Colon Carcinoma Metastatic in the Brain (tissue), 2 donors: ENCODE measurements around the genes XPNPEP3, POLR3H and SREBF2.

- PRO-cap, 2 experiments, result no peak in any of the 2 experiments
These were observed 67.5 kb downstream of the MCHR1 start for GRCh38 chr22:40746720-40747195.

DNA sequence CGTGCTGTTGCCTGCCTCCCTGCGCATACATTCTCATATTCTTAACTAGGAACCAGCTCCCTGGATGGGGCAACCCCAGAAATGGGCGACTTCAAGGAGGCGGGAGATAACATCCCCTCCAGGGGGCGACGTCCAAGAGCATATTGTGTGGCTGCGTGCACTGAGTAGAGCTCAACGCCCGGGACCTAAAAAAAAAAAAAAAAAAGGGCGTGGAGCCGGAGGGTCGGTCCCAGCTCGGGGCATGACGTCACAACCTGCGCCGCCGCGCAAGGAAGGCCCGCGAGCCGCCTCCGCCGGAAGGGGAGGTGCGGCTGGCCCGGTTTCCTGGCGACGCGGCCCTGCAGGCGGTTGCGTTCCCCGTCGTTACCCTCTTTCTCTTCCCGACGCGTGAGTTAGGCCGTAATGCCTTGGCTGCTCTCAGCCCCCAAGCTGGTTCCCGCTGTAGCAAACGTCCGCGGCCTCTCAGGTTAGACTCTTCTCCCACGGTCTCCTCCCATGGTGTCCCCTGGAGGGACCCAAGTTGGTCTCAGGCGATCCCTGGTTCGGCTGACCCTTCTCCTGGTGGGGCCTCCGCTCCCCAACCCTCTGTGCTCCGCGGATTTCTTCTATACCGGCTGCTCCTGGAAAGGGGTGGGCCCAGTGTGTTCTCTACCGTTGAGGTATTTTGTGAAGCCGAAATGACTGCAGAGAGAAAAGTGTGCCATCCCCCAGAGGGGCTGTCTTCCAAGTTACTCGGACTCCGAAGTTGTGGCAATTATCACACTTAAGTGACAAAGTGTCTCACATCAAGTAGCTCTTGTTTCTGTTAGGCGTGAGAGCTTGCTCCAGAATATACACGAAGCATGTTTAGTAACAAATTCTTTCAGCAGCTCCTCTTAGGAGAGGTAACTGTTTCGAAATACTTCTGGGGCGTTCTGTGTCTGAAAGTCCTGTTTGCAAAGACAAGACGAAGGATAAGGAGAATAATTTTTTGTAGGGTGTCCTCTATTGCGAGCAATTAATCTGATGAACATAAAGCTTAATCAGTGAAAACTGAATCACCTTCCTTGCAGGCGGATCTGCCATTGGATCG lies at the start of gene XPNPEP3:
Gene XPNPEP3 (plus strand): TSS at position 369 of the 1,072 bp plus-strand sequence.
- PRO-cap, 2 experiments, result peak in 2 of 2 experiments; most common plus-strand start position 319 of the sequence (in 2); most common minus-strand start position 187 of the sequence (in 2)

DNA sequence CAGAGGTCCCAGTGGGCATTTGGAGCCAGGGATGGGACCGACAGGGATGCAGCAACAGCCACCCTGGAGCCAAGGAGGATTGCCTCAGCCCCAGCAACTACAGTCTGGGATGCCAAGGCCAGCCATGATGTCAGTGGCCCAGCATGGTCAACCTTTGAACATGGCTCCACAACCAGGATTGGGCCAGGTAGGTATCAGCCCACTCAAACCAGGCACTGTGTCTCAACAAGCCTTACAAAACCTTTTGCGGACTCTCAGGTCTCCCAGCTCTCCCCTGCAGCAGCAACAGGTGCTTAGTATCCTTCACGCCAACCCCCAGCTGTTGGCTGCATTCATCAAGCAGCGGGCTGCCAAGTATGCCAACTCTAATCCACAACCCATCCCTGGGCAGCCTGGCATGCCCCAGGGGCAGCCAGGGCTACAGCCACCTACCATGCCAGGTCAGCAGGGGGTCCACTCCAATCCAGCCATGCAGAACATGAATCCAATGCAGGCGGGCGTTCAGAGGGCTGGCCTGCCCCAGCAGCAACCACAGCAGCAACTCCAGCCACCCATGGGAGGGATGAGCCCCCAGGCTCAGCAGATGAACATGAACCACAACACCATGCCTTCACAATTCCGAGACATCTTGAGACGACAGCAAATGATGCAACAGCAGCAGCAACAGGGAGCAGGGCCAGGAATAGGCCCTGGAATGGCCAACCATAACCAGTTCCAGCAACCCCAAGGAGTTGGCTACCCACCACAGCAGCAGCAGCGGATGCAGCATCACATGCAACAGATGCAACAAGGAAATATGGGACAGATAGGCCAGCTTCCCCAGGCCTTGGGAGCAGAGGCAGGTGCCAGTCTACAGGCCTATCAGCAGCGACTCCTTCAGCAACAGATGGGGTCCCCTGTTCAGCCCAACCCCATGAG lies 27.2 kb upstream of the L3MBTL2 start:
- PRO-cap, 2 experiments, result no peak in any of the 2 experiments

DNA sequence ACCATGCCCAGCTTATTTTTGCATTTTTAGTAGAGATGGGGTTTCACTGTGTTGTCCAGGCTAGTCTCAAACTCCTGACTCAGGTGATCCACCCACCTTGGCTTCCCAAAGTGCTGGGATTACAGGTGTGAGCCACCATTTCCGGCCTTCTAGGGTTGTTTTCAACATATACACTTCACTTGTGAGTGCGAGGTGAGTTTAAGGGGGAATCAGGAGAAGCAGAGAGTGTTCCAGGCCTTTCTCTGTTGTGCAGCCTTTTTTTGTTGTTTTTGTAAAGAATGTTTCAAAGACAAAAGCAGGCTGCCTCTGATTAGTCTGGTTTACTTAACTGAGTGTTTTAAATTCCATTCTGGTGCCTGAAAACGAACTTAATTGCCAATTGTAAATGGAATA lies 4.4 kb upstream of the RANGAP1 start:
- PRO-cap, 2 experiments, result no peak in any of the 2 experiments

- PRO-cap, 2 experiments, result no peak in any of the 2 experiments
These were observed 4.4 kb downstream of the ZC3H7B start for GRCh38 chr22:41305529-41306241.

GRCh38 chr22:41415157-41416003 lies 31.2 kb downstream of the TOB2 start:
- PRO-cap, 2 experiments, result no peak in any of the 2 experiments

DNA sequence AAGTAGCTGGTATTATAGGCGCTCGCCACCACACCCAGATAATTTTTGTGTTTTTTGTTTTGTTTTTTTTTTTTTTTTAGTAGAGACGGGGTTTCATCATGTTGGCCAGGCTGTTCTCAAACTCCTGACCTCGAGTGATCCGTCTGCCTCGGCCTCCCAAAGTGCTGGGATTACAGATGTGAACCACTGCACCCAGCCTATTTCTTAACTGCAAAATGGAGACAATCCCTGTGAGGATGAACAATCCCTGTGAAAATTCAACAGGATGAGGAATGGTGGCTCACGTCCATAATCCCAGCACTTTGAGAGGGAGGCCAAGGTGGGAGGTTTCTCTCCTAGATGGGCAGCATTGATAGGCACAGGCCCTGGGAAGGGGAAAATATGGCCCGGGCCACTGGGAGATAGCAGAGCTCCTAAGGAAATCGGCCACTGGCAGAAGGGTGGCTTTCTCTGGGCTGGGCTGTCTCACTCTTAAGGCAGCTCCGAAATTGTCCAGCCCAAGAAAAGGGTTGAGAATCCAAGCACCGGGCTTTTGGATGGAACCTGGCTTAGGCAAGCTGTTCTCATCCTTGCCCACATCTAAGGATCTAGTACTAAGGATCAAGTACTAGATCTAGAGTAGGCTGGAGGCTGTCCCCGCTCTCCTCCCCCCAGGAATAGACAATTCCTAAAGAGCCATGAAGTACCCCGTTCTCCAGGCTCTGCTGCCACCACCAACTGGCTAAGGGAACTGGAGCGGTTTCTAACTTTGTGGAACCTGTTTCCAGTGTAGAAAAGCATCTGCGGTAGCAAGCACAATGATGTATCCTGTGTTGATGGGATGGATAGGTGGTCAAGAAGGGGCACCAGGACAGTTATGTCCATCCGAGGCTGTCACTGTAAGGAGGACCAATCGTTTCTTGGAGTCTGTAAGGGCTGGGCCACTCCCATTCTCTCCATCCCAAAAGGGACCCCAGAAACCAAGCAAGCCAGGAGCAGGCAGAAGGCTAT lies 13.8 kb downstream of the TOB2 start:
- PRO-cap, 2 experiments, result no peak in any of the 2 experiments

GRCh38 chr22:41508633-41509551 lies 35.4 kb downstream of the POLR3H start:
- PRO-cap, 2 experiments, result no peak in any of the 2 experiments

- PRO-cap, 2 experiments, result peak in 2 of 2 experiments; most common minus-strand start chr22:41544448 (in 2)
These were observed at the start of gene POLR3H for GRCh38 chr22:41543906-41545162. TSS of gene POLR3H (minus strand) at chr22:41544470.

DNA sequence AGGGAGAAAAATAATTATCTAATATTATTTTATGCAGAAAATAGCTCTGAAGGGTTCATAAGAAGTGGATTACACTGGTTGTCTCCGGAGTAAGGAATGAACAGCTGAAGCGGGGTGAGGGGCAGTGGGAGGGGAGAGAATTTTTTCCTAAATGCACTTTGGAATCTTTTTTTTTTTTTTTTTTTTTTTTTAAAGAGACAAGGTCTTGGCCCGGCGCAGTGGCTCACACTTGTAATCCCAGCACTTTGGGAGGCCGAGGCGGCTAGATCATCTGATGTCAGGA lies 6.7 kb upstream of the POLR3H start:
- PRO-cap, 2 experiments, result no peak in any of the 2 experiments

DNA sequence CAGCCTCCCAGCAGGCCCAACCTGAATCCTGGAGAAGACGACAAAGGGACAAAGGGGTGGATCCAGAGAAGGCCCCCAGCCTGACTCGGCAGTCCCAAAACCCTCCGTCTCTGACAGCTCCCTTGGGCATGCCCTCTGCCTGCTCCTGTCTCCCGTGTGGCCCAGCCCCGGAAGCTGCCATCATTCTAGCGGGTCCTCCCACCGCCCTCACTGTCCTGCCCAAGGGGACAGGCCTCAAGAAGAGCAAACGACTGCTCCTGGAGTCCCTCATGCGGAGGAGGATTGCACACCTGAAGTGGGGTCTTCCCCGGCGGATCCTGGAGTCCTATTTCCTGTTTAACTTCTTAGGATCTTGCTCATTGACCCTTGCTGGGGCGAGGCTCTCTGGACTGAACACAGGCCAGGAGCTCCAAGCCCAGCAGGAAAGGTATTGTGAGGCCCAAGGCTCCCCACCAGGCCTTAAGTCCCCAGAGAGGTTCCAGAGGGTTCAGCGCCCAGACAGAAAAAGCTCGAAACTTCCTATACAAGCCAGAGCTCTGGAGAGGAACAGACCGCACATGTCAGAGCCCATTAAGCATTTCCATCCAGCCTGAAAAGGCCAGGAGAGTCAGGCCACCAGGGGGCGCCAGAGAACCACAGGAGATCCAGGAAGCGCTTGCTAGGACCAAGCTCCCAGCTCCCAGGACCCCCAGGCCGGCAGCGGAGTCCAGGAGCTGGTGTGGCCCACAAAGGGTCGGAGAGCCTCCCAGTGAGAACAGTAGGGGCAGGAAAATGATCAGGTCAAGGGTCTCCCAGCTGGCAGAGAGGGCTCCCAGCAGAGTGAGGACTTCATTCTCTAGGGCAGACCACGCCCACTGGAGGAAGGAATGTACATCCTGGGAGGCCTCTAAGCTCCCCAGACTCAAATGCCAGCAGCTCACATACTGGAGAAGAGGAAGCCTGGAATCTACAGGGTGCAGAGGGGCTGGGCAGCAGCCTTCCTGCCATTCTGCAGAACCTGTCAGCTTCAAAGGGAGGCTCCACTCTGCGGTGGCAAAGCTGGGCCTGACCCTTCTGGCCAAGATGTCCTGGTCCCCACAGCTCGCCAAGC lies 2.3 kb upstream of the MEI1 start:
- PRO-cap, 2 experiments, result peak in 1 of 2 experiments; most common plus-strand start position 628 of the sequence (in 1); most common minus-strand start position 325 of the sequence (in 1)

- PRO-cap, 2 experiments, result no peak in any of the 2 experiments
These were observed 48.3 kb upstream of the CCDC134 start for GRCh38 chr22:41752020-41752808.

DNA sequence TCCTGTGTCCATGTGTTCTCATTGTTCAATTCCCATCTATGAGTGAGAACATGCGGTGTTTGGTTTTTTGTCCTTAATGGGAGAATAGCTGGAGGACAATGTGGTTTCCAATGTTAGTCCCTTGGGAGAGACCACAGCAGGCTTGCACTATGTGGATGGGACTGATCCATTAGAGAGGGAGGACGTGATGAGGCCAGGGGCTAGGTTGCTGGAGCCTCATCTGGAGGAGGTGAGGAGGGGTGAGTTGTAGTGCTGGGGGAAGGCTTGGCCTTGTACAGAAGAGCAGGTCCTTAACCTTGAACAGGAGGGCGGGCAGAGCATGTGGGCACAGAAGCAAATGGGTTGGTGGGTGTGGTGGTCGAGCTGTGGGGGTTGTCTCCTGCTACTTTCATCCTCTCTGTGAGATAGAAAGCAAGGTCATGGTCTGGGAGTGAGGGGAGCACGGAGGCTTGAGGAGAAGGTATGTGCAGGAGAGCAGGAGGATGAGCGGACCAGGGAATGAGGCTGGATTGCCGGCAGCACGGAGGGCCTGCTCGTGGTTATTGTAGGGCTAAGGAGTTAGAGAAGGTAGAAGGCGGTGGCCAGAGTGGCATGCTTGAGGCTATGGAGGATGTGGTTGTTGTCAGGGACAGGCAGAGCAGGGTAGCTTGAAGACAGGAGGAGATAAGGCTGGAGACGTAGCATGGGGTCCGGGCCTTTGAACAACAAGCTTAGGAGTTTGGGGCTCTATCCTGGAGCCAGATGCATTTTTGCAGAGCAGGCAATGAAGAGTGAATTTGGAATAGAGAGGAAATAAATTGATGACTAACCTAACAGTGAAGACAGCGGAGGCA lies 11.2 kb upstream of the SREBF2 start:
- PRO-cap, 2 experiments, result no peak in any of the 2 experiments

DNA sequence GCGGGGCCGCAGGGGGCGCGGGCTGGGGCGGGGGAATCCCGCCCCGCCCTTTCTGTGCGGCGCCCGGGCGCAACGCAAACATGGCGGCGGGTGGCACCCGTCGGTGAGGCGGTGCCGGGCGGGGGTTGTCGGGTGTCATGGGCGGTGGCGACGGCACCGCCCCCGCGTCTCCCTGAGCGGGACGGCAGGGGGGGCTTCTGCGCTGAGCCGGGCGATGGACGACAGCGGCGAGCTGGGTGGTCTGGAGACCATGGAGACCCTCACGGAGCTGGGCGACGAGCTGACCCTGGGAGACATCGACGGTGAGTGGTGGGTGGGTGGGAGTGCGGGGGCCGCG lies at the start of gene SREBF2:
Gene SREBF2 (plus strand): TSS at position 49 of the 337 bp plus-strand sequence.
- PRO-cap, 2 experiments, result peak in 2 of 2 experiments; most common plus-strand start position 77 of the sequence (in 2)

GRCh38 chr22:41834279-41834698 lies 1.4 kb downstream of the SREBF2 start:
- PRO-cap, 2 experiments, result no peak in any of the 2 experiments

DNA sequence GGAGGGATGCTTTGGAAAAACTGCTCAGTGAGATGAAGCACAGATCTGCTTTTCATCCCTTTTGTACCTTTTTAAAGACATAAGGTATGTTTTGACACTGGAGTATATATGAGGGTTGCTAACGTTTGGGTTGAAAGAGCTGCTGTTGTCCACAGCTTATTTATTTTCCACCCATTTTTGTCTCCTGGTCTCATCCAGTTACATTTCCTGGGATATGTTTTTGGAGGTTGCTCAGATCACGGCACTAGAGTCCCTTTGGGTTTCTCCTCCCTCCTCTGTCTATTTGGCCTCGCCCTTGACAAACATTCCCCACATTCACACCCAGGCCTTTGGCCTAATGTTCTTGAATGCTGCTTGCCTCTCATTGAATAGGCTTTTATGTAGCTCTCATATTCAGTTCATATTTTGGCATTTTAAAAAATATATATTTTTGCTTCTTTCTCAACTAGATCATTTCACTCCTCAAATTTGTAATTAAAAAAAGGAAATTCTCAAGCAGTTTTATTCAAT lies 8.4 kb downstream of the SREBF2 start:
- PRO-cap, 2 experiments, result peak in 1 of 2 experiments; most common minus-strand start position 246 of the sequence (in 1)

DNA sequence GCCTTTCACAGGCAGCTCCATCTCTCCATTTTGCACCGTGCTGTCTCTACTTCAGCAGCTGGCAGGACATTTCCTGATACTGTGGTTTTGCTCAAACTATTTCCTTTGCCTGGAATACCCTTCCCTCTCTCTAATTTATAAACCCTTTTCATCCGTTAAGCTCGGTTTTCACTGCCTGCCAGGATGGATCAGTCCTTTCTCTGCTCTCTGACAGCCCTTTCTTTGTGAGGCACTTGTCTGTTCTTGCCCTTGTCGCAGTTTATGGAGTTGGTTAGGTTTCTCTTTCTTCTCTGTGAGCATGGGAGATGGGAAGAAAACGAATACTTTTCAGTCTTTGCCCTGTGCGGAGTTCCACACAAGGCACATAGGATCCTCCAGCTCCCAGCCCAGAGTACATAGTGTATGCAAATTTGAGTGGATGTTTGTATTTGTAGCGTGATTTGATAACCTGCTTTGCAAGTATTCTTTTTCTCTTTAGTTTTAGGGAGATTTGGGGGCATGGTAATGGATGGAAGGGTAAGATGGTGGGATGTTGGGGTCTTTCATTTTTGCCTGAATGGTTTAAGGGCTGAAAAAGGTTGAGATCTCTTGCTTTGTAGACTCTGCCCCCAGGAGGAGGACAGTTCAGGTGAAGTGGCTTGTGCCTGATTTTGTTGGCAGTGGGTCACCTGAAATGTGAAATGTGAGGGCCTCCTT lies 13.9 kb downstream of the SREBF2 start:
- PRO-cap, 2 experiments, result no peak in any of the 2 experiments

DNA sequence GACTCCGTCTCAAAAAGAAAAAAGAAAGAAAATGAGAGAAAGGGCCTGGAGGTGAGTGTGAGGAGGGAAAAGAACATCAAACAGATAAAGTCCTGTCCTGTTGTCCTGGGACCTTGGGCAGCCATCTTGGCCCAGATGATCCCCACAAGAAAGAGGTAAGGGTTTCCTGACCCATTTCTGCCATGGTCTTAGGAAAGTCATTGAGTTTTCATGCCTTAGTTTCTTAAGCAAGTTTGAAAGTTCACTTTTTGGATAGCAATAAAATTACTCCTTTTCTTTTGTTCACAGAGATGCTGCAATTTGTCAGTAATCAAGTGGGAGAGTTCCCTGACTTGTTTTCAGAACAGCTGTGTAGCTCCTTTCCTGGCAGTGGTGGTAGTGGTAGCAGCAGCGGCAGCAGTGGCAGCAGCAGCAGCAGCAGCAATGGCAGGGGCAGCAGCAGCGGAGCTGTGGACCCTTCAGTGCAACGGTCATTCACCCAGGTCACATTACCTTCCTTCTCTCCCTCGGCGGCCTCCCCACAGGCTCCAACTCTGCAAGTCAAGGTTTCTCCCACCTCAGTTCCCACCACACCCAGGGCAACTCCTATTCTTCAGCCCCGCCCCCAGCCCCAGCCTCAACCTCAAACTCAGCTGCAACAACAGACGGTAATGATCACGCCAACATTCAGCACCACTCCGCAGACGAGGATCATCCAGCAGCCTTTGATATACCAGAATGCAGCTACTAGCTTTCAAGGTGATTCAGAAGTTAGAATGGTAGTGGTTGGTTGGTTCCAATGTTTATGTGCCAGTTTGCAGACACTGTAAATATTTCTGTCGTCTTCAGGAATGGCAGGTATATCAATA lies 33.9 kb downstream of the SREBF2 start:
- PRO-cap, 2 experiments, result no peak in any of the 2 experiments

DNA sequence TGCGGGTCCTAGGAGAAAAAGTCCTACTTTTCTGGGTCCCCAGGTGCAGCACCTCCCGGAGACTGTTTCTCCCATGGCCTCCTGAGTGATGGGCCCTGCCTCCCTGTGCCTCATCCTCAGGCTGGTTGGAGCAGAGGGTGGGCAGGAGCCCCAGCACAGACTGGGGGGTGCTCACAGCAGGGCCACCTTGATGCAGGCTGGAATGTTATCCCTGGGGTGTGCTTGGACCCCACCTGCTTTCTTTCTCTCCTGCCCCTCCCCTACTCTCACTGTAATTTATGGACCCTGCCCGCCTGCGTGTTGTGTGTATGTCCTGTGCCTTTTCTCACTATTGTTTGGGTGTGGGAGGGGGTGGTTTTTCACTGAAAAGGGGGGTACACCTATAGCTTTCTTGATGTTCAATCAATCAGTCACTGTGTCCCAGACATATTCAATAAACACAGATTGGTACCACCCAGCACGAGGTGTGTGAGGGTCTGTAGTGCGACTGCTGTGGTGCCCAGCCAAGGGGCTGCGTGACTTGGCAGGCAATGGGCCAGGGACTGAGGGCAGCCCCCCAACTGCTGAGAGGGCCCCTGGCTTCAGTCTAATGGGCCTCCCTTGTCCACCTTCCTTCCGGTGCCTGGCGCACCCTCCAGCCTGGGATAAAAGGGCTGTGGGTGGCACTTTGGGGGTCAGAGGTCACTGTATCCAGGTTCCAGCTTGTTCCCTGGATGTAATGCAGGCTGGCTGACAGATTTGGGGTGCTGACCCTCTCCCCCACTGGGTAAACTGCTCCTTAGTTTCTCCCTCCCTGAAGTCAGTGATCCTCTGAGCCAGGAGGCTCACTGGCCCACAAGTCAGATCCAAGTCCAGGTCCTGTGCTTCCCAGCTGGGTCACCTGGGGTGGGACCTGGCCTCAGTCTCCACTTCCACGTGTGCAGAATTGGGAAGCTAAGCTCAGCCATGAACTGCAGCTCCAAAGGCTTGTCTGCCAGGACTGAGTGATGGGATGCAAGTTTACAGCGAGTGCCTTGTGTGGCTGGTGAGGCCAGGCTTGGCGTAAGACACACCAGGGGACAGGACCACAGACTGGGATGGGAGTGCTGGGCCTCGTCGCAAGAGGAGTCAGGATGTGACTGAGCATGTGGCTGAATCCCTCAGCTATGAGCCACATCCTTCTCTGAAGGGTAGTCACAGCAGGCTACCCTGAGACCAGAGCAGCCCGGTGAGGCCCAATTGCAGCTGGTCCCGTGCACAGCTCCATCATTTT lies 7.6 kb downstream of the SHISA8 start:
- PRO-cap, 2 experiments, result no peak in any of the 2 experiments

DNA sequence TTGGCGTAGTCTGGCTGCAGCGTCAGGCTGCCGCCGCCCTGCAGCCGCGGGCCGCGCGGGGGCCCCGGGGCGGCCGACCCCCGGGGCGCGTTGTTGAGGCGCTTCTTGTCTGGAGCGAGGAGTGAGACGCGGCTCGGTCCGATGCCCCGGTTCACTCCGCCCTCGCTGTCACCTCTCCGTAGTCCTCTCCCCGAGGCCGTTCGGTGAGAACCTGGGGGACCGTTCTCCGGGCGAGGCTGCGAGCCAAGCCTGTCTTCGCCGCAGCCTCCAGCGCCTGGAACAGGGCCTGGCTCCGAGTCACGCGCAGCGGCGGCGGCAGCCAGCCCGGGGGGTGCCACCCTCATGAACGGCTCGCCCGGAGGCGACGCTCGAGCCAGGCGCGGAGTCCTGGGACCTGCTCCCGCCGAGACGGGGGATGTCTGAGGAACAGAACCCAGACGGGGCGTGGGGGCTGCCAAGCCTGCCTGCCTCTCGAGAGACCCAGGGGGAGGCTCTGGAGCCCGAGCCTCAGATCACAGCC lies 4.4 kb downstream of the SHISA8 start:
- PRO-cap, 2 experiments, result no peak in any of the 2 experiments